PFSK-1 (cell line): Measurements from ENCODE around the gene DBH.

DNA sequence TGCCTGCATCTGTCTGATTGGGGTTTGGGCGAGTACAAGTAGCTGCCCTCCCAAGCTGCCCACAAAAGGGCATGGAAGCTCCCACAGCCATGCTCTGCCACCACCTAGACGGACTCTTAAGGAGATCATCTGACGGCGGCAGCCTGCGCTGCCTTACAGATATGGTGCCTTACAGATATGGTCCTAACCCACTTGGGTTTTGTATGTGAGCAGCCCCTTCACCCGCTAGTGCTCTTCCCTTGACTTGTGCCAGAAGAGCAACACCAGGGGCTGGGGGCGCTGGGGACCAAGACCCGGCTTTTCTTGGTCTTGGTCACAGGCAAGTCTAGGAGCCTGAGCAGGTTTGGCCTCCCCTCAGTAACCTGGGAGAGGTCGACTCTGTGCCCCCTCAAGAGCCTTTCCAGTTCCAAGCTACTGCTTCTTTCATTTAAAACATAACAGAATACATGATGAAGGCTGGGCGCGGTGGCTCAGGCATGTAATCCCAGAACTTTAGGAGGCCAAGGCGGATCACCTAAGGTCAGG is 2.9 kb downstream of the SURF4 start:
- RRBS: no CpG with 5 or more reads among the region's 12 CpGs

DNA sequence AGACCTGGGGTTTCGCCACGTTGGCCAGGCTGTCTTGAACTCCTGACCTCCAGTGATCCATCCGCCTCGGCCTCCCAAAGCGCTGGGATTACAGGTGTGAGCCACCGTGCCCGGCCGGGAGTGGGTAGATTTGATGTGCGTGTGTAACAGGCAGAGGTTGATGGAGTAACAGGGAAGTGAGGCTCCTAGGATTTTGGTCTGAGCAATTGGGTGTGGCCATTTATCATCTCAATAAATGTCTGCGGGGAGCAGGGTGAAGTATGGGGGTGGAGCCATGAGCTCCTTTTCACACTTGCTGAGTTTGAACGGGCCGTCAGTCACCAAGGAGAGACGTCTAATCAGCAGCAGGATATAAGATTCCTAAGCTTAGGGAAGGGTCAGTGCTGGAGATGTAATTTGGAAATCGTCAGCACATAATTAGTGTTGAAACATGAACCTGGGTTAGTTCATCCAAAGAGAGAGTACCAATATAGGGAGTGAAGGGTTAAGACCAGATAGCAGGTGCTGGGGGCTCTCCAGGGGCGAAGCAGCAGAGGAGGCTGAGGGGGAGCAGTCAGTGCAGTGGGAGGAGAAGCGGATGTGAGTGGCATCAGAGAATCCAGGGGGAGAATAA is 1.3 kb upstream of the REXO4 start:
- RRBS: no CpG with 5 or more reads among the region's 16 CpGs

- RRBS: 95% methylated on average over 35 of the region's 90 CpGs
Observed at GRCh38 chr9:133428414-133429216, 6.4 kb downstream of the ADAMTS13 start.

GRCh38 chr9:133522444-133522930 is 2.3 kb downstream of the MYMK start:
- RRBS: no CpG with 5 or more reads among the region's 6 CpGs

GRCh38 chr9:133545393-133546201 is 11.1 kb downstream of the ADAMTSL2 start:
- RRBS: no CpG with 5 or more reads among the region's 25 CpGs

DNA sequence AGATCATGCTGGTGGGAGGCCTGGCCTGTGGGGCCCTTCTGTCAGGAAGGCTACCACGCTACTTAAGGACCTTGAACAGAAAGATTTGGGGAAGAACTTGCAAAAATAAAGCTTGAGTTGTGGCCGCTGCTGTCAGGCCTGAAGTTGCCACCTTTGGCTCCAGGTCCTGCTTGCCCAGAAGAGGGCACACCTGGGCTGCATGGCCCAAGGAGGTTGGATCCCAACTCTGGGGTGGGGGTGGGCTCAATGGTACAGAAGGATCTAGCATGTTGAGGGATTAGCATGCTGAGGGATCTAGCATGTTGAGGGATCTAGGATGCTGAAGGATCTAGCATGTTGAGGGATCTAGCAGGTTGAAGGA is 20.9 kb downstream of the FAM163B start:
- RRBS: no CpG with 5 or more reads among the region's 2 CpGs

DNA sequence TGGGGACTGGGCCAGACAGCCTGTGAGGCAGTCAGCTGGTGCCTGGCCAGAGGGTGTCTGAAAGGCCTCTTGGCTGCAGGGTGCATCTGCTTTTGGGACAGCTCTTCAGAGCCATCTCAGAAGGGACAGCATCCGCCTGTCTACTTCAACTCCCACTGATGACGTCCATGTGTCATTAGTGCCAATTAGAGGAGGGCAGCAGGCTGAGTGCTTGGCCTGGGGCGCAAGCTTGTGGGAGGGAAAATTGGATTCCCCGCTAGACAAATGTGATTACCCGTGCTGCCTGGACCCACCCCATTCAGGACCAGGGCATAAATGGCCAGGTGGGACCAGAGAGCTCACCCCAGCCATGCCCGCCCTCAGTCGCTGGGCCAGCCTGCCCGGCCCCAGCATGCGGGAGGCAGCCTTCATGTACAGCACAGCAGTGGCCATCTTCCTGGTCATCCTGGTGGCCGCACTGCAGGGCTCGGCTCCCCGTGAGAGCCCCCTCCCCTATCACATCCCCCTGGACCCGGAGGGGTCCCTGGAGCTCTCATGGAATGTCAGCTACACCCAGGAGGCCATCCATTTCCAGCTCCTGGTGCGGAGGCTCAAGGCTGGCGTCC is at the start of gene DBH:
TSS of gene DBH (plus strand) at position 341 of the 605 bp plus-strand sequence.
- RRBS: no CpG with 5 or more reads among the region's 15 CpGs

DNA sequence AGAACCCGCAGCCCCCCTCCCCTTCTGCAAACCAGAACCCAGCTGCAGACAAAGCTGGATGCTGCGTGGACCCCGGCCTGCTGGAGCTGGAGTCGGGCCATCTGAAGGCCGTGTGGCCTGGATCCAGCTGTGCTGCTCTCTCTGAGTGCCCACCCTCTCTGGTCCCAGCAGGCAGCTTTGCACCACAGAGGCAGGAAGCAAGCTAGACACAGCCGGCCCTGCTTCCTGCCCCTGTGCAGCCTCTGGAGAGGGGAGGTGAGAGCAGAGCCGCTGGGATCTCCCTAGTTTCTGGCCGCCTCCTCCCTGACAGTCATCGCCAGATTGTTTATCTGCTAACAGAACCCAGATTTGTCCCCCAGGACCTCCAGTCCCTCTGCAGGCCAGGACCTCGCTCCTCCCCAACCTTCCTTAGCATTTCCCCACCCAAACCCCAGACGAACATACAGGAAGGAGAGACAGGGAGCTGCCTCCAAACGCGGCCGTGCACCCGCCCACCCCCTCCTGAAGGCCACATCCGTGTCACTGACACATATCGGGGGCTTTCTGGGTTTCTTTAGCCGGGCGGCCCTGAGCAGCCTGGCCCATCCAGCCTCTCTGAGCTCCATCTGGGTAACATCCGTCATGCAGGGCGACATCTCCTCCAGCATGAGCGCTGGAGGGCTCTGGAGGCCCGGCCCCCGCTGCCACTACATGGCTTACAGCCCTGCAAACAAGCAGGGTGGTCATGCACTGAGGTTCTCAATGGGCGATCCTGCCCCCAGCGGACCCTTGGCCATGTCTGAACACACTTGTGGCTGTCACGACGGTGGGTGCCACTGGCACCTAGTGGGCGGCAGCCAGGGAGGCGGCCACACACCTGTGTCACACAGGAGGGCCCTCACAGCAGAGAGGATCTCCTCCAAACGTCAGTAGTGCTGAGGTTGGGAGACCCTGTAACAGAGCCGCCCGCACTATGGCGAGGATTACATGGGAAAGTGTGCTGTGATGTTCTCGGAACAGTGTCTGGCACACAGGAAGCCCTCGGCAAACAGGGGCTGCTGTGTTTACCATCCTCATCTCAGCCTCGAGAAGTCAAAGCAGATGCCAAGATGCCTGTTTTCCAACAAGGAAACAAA is 47.6 kb downstream of the DBH start:
- RRBS: 57% methylated on average over 5 of the region's 37 CpGs

GRCh38 chr9:133702293-133703449 is 35.5 kb downstream of the SARDH start:
- RRBS: 95% methylated on average over 5 of the region's 60 CpGs

- RRBS: 70% methylated on average over 8 of the region's 36 CpGs
Observed at GRCh38 chr9:133708896-133709954, 28.9 kb downstream of the SARDH start.

DNA sequence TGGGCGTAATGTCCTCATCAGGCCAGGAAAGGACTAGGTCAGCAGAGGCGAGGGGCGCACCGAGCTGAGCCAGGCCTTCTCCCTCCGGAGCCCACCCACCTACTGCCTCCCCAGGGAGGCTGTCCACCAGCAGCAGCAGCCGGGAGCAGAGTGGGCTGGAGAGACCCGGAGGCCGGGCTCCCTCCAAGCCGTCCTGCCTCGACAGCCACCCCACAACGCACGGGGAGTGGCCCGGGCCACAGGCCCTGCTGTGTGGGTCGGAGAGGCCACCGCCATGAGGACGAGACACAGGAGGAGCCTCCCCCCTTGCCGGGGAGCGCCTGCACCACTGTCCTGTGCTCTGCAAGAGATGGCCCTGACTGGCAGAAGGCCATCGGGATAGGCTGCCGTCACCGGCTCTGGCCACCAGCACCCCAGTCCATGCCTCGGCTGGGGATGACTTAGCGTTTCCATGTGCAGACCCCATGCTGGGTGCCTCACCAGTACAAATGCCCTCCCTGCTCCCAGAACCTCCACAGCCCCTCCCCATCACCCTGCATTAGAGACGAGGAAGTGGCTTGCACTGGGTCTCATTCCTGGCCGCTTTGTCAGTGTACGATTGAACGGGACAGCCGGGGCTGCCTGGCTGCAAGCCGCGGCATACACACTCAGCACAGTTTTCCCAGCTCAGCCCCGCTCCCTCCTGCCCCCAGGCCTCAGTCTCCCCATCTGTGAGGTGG is 26.4 kb downstream of the SARDH start:
- RRBS: 81% methylated on average over 15 of the region's 31 CpGs

GRCh38 chr9:133739818-133740361 is 1.7 kb upstream of the SARDH start:
- RRBS: 72% methylated on average over 2 of the region's 11 CpGs

GRCh38 chr9:133756332-133756652 is 18.1 kb upstream of the SARDH start:
- RRBS: no CpG with 5 or more reads among the region's 11 CpGs

- RRBS: 85% methylated on average over 7 of the region's 30 CpGs
Observed at GRCh38 chr9:133788185-133788817, 50.1 kb upstream of the SARDH start.

DNA sequence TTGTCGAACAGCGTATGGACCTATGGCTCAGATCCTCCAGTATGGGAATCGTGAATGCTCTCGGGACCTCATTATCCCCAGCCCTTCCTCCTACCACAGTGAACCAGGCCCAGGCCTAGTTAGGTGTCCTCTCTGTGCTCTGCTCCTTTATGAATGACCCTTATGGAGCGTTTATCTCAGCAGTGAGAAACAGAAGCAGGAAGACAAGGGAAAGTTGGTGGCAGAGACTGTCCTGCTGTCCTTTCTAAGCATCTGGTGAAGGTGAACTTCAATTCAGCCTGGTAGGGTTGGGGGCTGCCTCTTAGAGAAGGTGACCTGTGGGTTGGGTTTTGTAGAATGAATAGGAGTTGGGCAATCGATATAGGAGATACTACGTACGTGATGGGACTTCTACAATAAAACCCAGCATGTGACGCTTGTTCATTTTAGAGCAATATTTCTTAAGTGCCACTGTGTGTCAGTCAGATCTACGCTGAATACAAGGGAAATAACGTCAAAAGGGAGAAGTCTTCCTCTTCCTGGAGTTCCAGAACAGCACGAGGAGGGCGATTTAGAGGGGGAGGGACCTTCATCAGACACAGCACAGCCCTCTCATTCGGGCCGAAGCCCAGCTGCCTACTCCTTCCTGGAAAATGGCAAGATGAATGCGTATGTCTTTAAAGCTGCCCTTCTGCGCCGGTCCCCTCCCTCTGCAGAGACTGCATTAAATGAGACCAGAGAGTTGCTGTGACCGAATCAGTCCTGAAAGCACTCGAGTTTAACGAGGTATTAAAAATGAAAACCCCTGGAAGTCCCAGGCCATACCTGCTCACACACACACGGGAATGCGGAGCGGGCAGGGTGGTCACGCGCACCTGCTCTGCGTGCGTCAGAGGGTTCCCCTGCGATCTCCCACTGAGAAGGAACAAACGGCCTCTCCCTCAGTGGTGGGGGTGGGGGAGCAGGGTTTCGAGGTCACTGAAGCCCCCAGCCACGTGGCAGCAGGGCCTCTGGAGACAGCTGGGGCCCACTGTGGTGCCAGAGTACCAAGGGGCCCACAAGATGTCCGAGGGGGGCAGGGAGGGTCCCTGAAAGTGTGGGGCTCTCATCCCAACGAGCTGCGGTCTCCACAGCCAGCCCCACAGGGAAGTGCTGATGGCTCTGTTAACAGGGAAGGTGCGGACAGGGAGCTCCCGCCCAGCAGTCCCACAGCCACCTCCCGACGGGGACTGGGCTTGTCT is 85.3 kb upstream of the SARDH start:
- RRBS: no CpG with 5 or more reads among the region's 39 CpGs

GRCh38 chr9:133888058-133888811 is 103.9 kb downstream of the VAV2 start:
- RRBS: no CpG with 5 or more reads among the region's 25 CpGs

- RRBS: no CpG with 5 or more reads among the region's 4 CpGs
Observed at GRCh38 chr9:133937229-133937821, 54.8 kb downstream of the VAV2 start.

GRCh38 chr9:133944387-133945672 is 47.3 kb downstream of the VAV2 start:
- RRBS: 93% methylated on average over 5 of the region's 30 CpGs

GRCh38 chr9:133954784-133956372 is 36.7 kb downstream of the VAV2 start:
- RRBS: no CpG with 5 or more reads among the region's 35 CpGs

GRCh38 chr9:133973492-133974273 is 18.4 kb downstream of the VAV2 start:
- RRBS: 86% methylated on average over 1 of the region's 25 CpGs